Endothelial cell (in vitro differentiated cells): ENCODE measurements around a stretch of chr11.

DNA sequence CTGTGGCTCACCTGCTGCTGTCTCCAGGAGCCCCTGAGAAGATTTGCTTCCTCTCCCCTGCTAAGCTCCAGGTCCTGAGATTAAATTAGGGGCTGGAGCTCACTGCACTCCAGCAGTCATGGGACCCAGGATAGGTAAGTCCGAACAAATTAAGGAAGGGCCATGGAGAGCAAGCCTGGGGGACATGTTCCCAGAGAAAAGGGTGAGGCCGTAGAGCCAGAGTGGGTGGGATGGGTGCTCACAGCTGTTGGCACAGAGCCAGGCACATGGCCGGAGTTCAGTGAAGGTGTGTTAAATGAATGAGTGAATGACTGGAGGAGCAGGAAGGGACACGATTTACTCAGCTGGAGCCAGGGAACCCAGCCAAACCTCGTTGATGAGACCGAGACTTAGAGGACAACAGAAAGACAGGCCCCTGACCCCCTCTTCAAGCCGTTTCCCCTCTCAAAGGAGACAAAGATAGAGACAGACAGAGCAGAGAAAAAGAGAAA, 402 bp downstream of the SLCO2B1 start:
- PRO-cap, result no peak

DNA sequence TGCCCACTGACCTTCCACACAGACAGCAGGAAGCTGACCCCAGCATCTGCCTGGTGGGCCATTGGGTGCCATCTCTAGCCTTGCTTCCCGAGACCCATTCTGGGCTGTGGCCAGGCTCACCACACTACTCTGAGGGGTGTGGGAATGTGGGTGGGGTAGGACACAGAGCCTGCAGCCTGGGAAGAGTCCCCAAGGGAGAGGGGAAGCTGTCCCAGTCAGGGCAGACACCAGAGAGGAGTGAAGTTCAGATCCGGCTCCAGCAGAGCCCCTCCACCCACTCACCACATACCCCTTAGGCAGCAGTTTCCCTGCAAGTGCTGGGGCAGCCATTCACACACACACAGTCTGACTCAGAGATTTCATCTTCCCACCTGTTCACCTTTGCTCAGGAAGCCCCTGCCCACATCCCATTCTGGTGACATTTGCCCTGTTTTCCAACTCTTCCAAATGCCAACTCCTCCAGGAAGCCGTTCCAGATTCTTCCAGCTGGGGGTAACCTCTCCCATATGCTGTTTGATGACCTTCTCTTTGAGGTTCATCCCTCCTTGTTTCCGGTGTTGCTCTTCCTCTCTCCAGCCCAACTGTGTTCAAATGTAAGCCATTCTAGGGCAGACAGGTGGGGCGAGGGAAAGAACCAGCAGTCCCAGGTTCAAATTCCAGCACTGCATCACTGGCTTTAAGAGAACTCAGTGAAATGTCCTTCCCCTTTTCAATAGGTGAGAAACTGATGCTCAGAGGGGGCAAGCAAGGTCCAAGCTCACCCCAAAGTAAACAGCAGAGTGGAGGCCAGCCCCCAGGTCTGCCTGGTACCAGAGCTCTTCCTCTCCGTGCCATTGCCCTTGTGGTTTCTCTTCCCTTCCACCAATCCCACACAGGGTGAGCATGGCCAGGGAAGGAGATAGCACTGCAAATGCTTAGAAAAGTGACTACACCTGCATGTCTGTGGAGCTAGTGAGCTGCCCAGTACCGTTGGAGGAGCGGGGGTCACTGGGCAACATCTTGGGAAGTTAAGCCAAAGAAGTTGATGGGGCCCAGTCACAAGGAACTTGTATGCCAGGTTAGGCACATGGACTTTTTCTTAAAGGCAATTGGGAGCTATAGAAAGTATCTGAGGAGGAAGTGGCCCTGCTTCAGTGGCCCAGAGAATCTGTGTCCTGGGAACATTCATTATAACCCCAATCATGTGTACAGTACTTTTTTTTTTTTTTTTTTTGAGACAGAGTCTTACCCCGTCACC, 2.2 kb downstream of the SLCO2B1 start:
- PRO-cap, result no peak

DNA sequence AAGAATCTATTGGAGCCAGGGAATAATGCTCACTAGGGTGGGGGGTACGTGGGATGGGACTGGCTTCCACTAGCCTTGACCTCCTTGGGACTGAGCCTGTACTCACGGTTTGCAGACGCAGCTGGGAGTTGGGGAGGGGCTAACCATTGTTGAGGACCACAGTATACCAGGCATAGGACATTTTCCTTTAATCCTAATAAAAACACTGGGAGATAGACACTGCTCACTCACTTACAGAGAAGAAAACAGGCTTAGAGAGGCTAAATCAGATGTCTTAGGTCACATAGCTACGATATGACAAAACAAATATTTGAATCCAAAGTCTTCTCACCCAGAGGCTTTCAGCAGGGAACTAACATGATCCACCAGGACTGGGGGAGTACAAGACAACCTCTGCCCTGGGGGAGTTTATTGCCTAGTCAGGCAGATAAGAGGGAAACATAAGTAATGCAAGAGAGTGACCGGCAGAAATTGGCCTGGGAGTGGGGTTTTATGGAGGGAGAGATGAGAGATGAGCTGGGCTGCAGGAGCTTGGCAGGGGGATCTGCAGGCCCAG, 5.1 kb downstream of the SLCO2B1 start:
- PRO-cap, result no peak

GRCh38 chr11:75158761-75159388, 8.0 kb downstream of the SLCO2B1 start:
- PRO-cap, result no peak

DNA sequence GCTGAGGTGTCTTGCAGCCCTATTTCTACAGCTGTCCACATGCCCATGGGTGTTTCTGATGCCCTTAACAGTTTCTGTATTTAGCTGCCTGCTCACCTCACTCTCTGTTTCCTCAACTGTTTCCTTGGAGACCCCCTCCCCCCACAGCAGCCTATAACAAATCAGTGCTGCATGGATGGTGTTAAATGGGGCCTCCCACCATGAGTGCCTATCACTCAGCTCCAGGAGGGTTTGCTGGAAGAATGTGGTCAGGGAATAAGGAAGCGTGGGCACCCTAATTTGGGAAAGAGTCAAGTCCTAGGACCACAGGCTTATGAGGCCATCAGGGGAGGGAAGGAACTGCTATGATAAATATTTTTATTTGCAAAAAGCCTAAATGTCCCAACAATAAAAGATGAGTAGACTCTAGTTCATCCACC, 8.6 kb downstream of the KLHL35 start:
- PRO-cap, result no peak

DNA sequence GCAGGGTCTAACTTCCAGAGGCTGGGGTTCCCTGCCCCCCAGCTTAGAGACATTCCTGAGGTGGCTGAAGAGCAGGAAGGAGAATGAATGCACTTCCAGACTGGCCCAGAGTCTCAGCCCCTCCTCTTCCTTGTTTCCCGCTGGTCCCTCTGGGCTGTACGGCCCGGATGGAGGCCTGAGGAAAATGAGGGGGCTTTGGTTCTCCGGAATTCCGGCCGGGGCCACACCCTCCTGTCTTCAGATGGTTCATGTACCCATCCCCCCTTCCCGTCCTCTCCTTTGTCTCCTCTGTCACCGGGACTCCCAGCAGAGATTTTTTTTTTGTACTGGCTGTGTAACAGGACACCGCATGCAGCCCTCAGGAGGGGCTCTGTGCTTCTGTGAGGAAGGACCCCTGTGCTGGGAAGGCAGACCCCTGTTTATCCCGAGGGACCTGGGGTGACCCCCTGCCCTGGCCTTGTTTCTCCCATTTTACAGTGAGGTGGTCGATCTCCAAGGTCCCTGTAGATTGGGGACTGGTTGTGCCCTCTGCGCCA, 1.1 kb downstream of the SERPINH1 start:
- PRO-cap, result bidirectional peak, plus-strand start at position 361 of the sequence, minus-strand start at position 66 of the sequence

DNA sequence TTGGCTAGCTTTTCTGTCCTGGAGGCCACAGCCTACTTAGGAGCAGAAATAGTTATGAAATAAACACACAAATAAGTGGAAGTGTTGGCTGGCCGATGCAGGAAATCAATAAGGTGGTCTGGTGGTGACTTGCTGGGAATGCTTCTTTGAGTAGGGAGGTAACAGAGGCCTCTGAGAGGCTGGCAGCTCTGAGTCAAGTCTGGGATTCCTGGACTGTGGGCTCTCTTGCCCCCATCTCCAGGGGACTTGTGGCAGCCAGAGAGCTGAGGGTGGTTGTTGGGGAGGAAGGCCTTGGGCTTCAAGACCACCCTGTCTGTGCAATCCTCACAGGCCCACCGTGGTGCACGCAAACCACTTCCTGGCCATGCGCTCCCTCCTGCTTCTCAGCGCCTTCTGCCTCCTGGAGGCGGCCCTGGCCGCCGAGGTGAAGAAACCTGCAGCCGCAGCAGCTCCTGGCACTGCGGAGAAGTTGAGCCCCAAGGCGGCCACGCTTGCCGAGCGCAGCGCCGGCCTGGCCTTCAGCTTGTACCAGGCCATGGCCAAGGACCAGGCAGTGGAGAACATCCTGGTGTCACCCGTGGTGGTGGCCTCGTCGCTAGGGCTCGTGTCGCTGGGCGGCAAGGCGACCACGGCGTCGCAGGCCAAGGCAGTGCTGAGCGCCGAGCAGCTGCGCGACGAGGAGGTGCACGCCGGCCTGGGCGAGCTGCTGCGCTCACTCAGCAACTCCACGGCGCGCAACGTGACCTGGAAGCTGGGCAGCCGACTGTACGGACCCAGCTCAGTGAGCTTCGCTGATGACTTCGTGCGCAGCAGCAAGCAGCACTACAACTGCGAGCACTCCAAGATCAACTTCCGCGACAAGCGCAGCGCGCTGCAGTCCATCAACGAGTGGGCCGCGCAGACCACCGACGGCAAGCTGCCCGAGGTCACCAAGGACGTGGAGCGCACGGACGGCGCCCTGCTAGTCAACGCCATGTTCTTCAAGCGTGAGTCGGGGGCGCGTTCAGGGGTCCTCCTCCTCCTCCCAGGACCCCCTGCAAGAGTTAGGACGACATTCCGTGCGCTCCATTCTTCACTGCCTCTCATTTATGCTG, 4.3 kb downstream of the SERPINH1 start:
- PRO-cap, result no peak

GRCh38 chr11:75573101-75574099, 11.3 kb downstream of the SERPINH1 start:
- PRO-cap, result no peak

- PRO-cap, result bidirectional peak, plus-strand start at chr11:75583988, minus-strand start at chr11:75583894; bidirectional peak, plus-strand start at chr11:75584065, minus-strand start at chr11:75584091
Observed at GRCh38 chr11:75583621-75584376, 21.7 kb downstream of the SERPINH1 start.

DNA sequence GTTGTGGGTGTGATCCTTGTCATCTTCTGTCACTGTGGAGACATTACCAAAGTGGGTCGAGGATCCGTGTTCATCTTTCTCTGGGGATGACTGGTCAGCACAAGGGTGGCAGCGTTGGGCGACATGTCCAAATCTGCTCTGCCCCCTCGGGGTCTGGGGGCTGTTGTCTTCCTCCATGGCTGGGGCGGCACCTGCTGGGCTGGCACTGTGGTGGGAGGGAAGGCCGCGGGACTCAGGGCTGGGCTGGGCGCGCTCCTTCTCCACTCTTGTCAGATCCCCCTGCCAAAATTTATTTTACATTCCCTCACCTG, 96.4 kb downstream of the UVRAG start:
- PRO-cap, result no peak

DNA sequence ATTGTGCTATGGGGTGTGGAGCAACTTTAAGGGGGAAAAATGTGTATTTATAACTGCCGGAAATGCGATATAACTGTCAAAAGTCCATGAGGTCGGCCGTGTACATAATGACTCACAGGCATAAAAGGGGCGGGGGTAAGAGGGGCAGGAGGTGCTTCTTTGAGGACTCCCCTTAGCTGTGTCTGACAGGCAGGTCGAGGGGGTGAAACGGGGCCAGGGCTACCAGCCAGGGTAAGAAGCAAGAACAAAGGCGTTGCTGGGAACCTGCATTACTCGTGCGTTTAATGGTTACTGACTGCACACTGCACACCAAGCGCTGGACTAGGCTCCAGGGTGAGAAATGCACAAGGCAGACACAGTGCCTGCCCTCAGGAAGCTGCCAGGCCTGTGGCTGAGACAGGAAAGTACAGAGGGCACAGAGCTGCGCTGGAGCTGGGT, 57.1 kb downstream of the WNT11 start:
- PRO-cap, result no peak

GRCh38 chr11:76151141-76151501, 55.2 kb downstream of the WNT11 start:
- PRO-cap, result no peak

GRCh38 chr11:76185996-76186481, 20.3 kb downstream of the WNT11 start:
- PRO-cap, result no peak

- PRO-cap, result no peak
Observed at GRCh38 chr11:76186766-76187386, 19.4 kb downstream of the WNT11 start.

DNA sequence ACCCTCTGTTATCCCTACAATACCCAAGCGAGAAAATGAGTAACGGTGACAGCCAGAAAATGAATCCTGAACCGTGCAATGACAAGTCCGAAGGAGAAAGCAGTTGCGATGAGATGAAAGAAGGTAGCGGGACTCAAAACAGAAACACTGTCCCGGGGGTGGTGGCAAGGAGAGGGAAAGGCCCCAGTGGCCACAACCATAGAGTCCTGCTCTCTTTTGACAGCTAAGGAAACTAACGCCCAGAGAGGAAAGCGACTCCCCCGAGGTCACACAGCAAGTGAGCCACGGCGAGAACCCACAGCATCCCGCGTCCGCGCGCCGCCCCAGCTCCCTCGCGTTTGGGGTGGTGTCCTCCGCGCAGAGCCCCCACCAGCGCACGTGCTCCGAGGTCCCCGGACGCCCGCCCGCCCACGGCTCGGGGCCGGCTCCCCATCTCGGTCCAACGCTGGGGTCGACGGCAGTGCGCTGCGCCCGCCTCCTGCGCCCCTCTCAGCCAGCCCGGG, 714 bp downstream of the THAP12 start:
- PRO-cap, result unidirectional peak, plus-strand start at position 432 of the sequence

GRCh38 chr11:76385801-76386274, 4.7 kb downstream of the GVQW3 start:
- PRO-cap, result no peak

GRCh38 chr11:76553426-76554430, 108.9 kb downstream of the EMSY start:
- PRO-cap, result no peak

- PRO-cap, result bidirectional peak, plus-strand start at chr11:76588664, minus-strand start at chr11:76588499
Observed at GRCh38 chr11:76588367-76589133, 82.0 kb downstream of the LRRC32 start.

DNA sequence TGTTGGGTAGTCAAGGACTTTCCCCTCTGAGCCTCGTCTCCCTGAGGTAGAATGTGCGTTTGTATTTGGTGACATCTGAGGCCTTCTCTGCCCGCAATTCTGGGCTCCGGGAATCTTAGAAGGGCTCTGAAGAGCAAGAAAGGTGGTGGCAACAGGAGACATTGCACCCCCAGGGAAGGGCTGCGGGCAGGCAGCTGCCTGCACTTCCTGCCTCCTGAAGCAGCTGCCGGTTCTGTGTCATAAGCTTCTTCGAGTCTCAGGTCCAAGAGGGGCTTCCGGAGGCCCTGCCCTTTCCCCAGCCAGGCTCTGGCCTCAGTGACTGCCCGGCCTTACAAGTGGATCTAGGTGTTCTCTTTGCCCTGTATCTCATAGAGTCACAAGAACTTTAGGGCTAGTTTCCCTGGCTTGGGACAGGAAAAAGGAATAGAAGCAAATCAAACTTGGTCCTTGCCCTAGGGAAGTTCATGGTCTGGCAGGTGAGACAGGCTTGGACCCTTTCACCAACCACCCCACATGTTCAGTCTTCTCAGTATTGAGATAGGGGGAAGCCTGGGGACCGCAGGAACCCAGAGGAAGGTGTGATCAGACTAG, 5.7 kb downstream of the LRRC32 start:
- PRO-cap, result bidirectional peak, plus-strand start at position 240 of the sequence, minus-strand start at position 236 of the sequence

DNA sequence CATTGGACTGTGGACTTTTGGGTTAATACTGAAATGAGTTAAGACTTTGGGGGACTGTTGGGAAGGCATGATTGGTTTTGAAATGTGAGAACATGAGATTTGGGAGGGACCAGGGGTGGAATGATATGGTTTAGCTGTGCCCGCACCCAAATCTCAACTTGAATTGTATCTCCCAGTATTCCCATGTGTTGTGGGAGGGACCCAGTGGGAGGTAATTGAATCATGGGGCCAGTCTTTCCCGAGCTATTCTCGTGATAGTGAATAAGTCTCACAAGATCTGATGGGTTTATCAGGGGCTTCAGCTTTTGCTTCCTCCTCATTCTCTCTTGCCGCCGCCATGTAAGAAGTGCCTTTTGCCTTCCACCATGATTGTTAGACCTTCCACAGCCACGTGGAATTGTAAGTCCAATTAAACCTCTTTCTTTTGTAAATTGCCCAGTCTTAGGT, 9.2 kb downstream of the TSKU start:
- PRO-cap, result no peak